Islet of Langerhans (tissue), 1 donor: ENCODE data around the genes SLC25A38 and EIF1B.

DNA sequence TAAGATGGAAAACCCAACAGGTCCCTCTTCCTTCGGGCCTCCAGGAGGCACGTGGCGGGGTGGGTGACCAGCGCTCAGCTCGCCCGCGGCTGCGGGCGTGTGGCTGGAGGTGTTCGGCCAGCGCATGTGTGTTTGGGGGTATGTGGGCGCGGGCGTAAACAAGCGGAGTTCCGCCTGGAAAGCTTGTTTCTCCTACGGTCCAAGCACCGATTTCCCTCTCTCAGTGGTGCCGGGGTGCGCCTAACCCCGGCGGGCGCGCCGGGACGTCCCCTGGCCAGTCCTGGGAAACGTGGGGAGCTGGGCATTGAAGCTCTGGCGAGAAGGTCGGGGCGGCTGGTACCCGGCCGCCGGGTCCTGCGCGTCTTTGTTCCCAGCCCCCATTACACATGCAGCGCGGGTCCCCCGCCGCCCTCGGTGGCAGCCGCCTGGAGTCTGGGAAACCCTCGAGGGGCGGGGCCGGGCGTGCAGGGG is 1.4 kb downstream of the ACVR2B start:
- RRBS, result 4% methylated on average over 7 of the region's 45 CpGs

- RRBS, result no CpG with 5 or more reads among the region's 2 CpGs
Observed at GRCh38 chr3:38471288-38471701, 17.6 kb downstream of the ACVR2B start.

DNA sequence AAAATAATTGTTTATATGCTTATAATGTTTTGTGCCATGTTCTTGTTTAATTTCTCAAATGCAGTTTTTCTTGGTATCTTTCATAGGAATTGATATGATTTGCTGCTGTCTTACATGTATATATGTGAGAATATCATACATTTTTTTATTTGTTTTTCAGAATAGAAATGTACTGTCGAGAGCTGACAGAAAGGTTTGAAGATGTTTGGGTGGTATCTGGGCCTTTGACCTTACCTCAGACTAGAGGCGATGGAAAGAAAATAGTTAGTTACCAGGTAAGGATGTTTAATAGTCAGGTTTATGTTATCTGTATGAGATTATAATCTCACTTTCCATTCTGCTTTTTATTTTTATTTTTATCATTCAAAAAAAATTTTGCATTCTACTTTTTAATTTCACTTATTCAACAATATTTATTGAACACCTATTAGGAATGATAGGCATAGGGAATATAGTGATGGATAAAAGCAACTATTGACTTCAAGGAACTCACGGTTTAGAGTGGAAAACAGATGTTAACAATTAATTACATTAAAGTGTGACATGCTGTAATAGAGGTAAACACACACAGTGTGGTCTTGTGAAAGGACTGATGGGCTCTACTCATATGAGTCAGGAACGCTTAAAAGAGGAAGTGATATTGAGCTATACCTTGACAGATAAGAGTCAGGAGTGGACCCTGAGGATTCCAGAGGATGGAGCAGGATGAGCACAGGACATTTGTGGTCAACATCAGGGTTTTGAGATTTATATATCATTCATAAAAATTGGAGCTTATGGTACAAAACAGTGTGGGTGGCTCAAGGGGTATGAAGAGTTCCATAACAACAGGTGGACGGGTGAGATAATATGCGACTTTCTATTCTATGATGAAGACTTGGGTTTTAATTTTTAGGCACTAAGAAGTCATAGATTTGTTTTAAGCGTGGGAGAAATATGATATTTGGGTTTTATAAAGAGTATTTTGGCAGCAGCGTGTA is 10.8 kb downstream of the EXOG start:
- RRBS, result no CpG with 5 or more reads among the region's 8 CpGs

DNA sequence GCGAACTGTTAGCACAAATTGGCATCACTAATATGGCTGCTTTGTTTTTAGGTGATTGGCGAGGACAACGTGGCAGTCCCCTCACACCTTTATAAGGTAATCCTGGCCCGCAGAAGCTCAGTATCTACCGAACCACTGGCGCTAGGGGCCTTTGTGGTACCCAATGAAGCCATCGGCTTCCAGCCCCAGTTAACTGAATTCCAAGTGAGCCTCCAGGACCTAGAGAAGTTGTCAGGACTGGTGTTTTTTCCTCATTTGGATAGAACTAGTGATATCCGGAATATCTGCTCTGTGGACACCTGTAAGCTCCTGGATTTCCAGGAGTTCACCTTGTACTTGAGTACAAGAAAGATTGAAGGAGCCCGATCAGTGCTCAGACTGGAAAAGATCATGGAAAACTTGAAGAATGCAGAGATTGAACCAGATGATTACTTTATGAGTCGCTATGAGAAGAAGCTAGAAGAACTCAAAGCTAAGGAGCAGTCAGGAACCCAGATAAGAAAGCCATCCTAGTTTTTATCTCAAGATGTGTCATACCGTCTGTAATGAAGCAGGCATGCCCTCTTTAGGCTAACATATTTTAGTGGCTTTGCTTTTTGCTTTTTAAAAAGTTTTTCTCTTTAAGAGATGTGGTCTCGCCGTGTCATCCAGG is 27.8 kb downstream of the EXOG start:
- RRBS, result no CpG with 5 or more reads among the region's 13 CpGs

- RRBS, result no CpG with 5 or more reads among the region's 9 CpGs
Observed at GRCh38 chr3:38543384-38544049, 47.4 kb downstream of the EXOG start.

GRCh38 chr3:39141277-39141916 is 12.0 kb downstream of the CSRNP1 start:
- RRBS, result no CpG with 5 or more reads among the region's 2 CpGs

GRCh38 chr3:39143808-39144601 is 9.4 kb downstream of the CSRNP1 start:
- RRBS, result 51% methylated on average over 7 of the region's 21 CpGs

DNA sequence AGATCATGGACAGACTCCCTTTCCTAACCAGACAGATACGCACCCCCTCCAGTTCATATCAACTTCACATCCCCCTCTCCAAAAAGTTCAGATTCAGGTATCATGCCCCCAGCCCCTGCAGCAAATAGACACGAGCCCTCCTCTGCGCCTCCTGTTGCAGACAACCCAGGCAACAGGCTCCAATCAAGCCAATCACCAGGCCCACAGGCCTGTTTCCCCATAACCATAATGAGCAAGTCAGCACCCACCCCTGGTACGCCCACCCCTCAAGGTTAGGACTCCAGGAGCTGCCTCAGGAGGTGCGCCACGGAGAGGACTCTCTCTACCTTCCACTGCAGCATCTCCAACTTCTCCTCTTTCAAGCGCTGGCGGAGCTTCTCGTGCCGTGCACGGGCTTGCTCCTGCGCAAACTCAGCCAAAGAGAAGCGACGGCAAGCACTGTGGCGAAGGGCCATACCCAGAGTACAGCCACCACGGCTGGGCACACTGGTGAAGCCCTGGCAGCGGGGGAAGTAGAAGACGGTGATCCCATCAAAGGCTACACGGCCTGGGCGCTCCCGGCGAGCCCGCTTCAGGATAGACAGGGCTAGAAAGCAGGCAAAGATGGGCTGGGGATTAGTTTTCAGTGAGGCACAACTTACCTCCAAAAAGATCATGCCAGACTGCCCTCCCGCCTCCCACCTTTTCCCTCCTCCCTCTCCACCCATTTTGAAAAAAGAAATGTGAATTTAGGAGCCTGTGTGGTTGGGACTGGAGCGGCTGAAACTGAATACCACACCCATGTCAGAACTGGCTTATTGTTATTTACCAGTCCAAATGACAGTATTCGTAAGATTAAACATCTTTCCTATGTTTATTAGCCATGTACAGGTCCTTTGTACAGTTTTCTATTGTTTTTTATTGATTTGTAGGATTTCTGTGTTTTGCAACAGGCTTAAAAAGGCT is 8.4 kb downstream of the CSRNP1 start:
- RRBS, result no CpG with 5 or more reads among the region's 26 CpGs

DNA sequence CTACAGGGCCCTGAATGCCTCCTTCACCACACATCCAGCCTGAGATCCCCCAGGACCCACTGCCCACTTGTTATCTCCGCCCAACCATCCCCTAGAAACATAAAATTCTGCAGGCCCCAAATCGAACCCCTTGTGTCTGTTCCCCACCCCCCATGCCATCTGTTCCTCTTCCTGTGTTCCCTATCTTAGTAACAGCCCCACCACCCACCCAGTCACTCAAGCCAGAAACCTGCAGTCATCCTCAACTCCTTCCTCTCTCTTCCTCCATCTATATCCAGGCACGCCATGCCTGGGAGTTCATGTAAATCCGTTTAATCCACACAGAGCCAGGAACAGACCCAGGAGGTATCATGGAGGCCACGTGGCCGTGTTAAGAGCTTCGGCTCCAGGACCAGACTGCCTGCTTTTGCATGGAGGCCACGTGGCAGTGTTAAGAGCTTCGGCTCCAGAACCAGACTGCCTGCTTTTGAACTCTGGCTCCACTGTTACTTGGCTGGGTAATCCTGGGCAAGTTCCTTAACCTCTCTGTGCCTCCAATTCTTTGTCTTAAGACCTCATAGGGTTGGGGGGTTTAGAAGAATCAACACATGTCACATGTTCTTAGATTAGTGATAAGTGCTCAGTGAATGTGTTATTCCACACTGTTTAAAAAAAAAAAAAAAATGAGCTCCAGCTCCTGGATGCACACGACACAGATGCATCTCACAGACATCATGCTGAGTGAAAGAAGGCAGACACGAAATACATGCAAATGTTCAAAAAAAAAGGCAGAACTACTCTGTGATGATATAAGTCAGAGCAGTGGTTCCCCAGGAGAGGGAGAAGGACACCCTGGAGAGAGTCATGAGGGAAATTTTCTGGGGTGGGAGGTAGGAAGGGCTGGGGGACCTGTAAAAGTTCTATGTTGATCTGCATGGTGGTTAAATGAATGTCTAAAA is 4.7 kb downstream of the CSRNP1 start:
- RRBS, result no CpG with 5 or more reads among the region's 11 CpGs

GRCh38 chr3:39250160-39250628 is 29.6 kb downstream of the CX3CR1 start:
- RRBS, result no CpG with 5 or more reads among the region's 1 CpG

DNA sequence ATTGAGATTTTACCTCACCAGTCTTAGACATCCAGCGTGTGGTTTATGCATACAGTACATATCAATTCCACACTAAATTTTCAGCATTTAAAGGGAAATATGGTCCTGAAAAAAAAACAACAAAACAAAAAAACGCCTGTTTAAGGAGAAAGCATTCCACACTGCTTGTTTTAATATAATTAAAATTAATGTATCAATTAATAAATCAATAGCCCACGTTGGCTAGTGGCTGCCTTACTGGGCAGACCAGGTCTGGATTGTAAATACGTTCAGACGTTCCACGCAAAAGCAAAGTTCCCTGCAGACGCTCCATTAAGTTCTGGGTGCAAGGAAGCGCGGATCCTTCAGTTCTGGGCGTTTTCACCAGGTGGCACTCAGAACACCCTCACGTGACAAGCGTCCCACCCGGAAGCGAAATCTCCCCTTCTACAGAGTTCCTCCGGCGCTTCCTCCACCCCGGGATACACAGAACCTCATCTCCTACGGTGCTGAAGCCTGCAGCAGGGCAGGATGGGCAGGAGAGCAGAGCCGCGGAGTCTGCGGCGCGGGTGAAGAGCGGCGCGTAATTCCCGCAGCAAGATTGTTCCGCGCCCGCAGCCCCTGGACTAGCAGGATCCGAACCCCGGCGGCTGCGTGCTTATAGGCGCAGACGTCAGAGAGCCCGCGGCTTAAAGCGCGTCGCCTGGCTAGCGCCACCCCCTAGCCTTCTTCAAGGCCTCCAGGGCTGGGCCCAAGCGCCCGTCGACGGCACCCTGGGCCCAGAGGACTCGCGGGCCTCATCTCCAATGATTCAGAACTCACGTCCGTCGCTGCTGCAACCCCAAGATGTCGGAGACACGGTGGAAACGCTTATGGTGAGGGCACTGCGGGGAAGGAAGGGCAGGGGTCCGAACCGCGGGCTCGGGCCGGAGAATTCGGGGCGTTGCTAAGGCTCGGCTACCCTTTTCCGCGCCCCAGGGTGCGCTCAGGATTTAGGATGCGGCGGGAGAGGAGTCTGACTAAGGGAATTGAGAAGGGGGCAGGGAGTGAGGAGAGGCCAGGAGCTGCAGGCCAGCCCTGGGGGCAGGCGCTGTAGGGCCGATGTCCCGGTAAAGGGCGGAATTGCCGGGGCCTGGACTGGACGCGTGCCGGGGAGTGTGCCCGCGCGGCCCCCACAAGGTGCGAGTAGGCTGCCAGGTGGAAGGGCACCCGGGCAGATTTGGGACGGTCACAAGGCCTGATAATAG is at the start of gene SLC25A38:
SLC25A38 (plus strand) TSS at position 431 of the 1,226 bp plus-strand sequence.
- RRBS, result 4% methylated on average over 7 of the region's 82 CpGs

GRCh38 chr3:39404870-39405447 is 1.6 kb upstream of the RPSA start:
- RRBS, result no CpG with 5 or more reads among the region's 6 CpGs

GRCh38 chr3:39646175-39646546 is 163.2 kb upstream of the MYRIP start:
- RRBS, result no CpG with 5 or more reads among the region's 1 CpG

GRCh38 chr3:39751778-39752600 is 57.4 kb upstream of the MYRIP start:
- RRBS, result no CpG with 5 or more reads among the region's 5 CpGs

GRCh38 chr3:40299502-40300256 is 9.8 kb upstream of the EIF1B start:
- RRBS, result no CpG with 5 or more reads among the region's 3 CpGs

DNA sequence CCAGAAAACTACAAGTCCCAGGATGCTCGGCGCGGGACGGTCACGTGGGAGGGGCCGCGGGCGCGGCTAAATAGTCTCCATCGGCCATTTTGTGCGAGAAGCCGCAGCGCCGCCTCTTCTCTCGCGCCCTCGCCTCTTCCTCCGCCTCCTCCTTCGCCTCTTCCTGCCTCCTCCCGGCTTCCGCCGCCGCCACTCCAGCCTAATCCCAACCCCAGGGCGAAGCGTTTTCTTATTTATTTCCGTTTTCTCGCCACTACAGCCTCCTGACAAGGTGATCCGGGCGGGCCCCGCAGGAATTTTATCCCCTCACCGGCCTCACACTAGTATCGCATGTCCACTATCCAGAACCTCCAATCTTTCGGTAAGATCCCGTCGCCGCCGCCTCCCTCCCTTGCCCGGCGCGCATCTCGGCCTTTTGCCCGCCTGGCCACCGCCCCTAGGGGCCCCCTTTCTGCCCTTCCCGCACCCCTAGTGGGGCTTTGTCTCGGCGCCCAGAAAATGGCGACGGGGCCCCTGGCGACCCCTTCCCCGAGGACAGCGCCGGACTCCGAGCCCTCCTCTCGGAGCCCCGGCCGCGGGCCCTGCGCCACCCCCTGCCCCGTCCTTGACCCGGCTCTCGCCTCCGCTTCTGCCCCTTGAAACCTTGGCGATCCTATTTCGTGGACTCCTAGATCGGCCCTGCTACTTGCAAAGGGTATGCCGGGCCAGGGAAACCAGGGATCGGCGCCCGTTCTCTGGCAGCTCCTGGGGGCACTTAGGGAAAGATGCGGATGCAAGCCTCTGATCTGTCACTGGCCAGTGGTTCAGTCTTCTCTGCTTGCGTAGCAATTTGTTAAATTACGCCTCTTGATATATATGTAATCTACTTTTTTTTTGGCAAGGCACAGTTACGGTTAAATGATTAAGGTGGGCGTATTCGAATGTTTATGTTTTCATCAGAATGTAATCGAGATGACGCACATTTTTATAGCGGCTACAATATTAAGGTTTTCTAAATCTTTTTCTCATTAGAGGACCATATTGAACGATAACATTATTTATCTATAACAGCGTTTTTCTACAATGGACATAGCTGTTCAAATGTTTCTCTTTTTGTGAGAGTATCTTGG is at the start of gene EIF1B:
EIF1B (plus strand) TSS at position 96 of the 1,109 bp plus-strand sequence.
- RRBS, result 4% methylated on average over 23 of the region's 80 CpGs

- RRBS, result no CpG with 5 or more reads among the region's 7 CpGs
Observed at GRCh38 chr3:40487312-40487911, 10.5 kb downstream of the ZNF619 start.

GRCh38 chr3:40621979-40622308 is 97.2 kb downstream of the ZNF621 start:
- RRBS, result no CpG with 5 or more reads among the region's 2 CpGs

DNA sequence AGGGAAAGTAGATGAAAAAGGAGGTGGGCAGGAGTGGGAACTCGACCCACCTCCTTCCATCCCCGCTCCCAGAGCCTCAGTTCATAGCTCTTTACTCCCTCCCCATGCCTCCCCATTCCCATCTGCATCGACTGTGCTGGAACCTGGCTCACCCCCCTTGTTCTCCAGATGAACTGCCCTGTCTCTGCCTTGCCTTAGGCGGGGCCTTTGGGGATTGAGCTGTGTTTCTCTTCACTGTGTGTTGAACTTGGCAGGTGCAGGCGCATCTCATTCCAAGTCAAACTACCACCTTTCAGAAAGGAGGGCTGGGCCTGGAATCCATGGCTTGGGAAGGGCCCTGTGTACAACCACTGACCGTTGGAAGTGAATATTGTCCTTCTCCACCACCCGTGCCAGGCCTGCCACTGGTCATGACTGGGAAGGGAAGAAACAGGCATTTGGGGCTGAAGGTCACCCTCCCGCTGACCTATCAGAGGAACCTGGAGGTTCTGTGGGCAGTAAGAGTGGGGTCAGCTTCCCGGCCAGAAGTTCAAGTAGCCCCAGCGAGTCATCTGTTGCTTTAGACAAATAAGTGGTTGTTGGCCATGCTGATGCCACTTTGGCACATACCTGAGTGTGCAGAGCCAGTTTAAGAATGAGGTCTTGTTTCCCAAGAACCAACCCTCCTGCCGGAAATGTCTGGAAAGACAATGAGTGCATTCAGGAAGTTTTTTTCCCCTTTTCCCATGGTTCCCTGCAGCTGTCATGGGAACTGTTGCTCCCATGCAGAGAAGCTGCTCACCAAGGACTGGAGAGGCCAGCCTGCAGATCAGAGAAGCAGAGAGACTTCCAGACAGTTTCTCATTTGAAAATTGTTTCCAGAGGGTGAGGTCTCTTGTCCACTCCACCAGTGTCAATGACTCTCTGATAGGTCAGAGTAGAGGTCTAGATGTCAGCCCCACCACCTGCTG is 166.6 kb downstream of the ZNF621 start:
- RRBS, result no CpG with 5 or more reads among the region's 11 CpGs

GRCh38 chr3:41159834-41160166 is 39.5 kb upstream of the CTNNB1 start:
- RRBS, result no CpG with 5 or more reads among the region's 1 CpG